Mesenchymal stem cell of adipose (primary cell): ENCODE data around the gene ITGAE.

- CAGE, long polyA plus RNA = no peak
Observed at GRCh38 chr17:2067465-2067830, 12.5 kb downstream of the HIC1 start.

DNA sequence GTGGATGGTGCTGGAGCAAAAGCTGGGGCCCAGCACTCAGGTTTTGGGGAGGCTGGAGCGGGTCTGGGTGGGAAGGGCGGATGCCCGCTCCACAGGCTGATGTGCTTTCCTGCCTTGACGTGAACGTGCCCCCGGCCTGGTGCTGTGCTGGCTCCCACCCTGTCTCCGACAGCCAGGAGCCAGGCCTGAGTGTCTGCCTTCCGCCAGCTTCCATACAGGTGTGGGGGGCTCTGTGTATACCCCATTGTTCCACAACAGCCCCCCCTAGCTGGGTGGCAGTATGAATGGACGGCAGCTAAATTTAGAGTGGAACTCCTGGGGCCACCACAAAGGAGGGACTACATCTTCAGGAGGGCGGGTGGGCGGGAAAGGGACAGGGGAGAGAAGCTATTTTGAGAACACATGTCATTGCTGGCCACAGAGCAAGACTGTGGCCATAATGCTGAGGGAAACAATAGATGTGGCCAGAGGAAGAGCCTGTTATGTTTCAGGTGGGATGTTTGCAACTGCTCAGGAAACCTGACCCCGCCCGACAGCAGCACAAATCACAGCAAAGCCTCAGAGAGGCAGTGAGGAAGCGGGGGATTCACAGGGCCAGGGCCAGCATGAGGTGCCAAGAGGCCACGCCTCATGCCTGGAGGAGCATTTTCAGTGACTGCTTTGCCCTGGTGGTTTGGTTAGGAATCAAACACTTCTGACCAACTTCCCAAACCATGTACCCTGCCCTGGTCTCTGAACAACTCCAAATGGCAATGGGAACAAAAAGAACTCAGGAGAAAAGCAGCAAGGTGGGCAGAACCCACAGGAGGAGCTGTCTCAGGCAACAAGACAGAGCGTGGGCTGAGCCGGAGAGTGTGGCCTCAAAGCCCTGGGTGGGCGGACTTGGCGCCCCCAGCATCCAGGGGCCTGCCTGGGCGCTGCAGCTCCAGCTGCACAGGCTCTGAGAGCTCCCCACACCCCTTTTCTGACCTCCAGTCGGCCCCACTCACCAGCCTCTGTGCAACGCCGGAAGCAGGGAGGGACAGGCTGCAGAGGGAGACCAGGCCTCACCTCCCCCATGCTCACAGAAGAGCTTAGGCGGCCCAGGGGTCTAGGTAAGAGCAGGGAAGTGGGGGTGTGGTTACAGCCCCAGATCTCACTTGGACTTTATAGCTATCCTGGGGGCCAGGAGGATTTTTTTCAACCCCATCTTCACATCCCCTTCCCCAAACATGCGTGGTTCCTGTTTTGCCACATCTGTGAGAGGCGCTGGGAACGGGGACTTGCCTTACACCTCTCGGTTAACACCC is 20.5 kb downstream of the HIC1 start:
- CAGE, long polyA plus RNA = no peak

GRCh38 chr17:2239873-2240625 is 63.5 kb downstream of the SMG6 start:
- CAGE, long polyA plus RNA = no peak

DNA sequence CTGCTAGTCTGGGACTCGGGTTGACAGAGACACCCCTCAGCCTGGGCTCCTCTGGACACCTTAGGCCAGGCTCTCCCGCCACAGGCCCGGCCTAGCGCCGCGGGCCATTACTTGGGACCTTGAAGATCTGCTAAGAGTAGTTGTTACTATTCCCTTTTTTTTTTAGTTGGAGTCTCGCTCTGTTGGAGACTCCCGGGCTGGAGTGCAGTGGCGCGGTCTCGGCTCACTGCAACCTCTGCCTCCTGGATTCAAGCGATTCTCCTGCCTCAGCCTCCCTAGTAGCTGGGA is 295 bp downstream of the SRR start:
- CAGE, long polyA plus RNA = no peak

DNA sequence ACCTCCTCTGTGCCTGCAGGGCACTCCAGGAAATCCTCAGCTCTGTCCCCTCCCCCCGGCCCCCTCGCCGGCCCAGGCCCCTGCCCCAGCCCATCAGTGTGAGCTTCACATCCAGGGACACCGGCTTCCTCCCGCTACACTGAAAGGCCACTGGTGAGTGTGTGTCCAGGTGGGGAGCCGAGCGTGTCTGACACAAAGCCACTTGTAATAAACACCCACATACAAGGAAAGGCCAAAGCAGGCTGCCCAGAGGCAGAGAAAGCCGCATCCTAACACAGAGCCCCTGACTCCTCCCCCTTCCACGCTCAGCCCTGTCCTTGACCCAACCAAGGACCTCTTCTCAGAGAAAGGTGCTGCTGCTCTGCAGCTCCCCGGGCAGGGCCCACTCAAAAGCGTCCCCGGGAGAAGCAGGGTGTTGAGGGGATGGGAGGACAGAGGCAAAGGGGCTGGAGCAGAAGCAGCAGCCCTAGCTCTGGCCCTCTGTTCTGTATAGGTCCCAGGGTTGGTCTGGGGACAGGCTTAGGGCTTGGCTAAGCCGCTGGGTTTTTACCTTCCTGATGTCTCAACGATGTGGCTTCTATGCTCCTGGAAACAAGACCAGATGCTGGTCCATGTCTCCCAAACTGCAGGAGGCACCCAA is 15.5 kb downstream of the MNT start:
- CAGE, long polyA plus RNA = no peak

DNA sequence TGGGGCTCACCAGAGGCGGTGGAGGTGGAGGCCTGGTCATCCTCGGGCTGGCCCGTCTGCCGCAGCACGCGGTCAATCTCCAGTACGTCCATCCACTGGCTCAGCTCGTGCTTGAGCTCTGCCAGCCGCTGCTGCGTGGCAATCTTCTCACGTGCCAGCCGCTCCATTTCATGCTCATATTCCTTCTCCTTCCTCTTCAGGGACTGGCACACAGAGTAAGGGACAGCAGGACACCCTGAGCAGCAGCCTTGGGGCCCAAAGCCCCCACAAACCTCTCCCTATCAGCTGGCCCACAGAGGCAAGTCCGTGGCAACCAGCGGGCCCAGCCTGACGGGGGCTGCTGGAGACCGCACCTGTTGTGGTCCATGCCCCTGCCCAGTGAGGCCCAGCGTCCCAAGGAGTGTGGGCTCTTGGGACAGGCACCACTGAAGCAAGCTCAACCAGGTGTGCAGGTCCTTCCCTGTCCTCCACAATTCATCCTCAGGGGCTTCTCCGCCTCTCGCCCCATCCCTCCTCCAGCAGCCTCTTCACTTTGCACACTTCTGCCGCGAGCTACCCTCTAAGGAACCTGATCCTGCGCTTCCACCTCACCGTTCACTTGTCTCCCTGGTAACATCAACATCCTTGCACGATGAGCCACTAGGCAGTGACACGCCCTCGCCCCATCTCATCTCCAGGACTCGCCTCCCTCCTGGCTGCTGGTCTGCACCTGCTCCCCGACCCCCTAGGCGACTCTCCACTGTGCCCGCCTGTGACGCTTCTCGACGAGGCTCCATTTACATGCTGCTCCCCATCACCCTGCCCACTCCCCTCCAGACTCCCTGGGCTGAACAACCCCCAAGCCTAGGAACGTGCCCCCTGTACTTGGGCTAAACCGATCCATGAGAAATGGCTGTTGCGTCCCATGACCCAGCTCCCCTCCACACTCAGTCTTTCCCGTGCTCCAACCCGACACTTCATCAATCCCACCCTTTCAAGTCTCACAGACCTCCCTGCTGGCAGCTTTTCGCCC is 12.7 kb downstream of the MNT start:
- CAGE, long polyA plus RNA = no peak

DNA sequence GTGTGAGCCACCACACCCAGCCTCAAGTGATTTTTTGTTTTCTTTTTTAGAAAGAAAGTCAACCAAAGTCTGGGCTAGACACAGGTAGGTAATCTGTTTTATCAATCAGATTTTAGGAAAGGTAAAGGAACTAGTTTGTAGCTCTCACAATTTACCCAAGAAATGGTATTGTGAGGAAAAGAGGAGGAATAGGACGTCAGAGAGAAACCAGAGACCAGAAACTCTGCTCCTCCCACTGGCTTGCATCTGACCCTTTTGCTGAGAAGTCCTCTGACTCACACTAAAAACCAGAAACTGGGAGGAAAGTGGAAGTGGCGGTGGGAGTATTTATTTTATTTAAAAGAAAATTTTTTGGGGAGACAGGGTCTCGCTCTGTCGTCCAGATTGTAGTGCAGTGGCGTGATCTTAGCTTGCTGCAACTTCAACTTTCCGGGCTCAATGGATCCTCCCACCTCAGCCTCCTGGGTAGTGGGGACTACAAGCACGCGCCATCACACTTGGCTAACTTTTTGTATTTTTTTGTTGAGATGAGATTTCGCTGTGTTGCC is 38.0 kb upstream of the MNT start:
- CAGE, long polyA plus RNA = no peak

GRCh38 chr17:2564698-2565092 is 28.8 kb upstream of the PAFAH1B1 start:
- CAGE, long polyA plus RNA = no peak

GRCh38 chr17:2595498-2596219 is 2.2 kb downstream of the PAFAH1B1 start:
- CAGE, long polyA plus RNA = no peak

DNA sequence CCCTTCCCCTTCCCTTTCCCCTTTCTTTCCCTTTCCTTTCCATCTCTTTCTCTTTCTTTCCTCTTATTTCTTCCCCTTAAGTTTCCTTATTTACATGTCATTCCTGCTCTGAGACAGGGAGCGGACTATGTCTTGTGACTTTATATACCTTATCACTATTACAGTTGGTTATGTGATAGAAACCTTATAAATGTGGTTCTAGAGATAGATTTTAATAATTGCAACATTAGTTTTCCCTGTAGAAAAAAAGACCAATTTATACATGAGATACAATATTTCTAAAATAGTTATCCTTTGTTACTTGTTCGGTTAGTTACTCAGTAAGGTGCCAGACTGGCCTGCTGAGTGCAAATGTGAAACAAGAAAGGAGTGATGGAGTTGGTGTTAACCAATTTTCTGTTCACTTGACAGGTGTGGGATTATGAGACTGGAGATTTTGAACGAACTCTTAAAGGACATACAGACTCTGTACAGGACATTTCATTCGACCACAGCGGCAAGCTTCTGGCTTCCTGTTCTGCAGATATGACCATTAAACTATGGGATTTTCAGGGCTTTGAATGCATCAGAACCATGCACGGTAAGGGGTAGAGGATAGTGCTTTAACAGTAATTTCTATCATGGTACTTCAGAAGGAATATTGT is 41.7 kb downstream of the CLUH start:
- CAGE, long polyA plus RNA = no peak

DNA sequence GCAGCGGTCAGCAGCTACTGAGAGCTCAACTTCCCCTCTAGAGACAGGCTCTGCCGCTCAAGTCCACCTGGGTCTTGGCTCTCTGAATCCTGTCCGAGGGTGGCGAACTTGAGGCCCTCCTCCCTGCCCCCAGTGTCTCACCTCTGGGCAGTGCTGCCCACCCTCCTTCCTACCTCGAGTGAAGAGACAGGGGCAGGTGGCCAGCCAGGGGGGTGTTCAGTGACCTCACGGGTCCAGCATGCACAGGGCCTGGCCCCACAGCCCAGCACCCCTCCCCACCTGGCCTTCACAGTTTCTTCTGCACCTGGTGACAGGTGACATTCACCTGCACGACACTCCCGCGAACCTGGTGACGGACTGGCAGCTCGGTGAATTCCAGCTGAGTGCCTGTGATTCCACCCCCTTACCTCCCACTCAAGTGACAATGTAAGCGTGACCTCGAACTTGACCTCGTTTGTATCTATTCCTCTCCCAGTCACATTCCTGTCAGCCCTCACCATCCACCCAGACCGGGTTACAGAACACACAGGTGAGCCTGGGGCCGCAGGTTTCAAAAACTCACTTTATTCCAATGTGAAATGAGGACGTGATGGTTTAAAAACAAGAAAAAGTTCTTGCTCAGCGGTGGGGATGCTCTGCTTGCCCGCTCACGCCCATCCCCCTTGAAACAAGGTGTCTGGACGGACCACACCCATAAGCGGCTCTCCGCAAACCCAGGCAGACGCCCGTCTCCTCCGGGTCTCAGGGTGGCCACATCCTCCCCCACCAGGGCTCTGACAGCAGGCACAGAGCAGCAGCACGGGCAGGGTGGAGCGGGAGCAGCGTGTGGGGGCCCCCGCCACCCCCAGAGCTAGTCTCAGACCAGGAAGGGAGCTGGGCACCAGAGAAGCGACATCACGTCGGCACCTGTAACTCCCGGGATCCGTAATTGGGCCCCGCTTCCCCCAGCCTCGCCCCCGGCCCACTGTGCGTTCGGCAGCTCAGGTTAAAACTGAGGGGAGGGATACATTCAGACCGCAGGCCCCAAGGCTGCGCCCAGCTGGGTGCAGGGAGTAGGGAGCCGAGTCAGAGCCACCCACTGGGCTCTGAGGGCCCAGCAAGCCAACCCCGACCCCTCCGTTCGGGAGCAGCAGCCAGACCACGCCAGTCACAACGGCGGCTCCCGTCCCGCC is 22.3 kb downstream of the CLUH start:
- CAGE, long polyA plus RNA = no peak

GRCh38 chr17:2786105-2786672 is 10.0 kb upstream of the RAP1GAP2 start:
- CAGE, long polyA plus RNA = no peak

- CAGE, long polyA plus RNA = no peak
Observed at GRCh38 chr17:2847375-2848242, 51.4 kb downstream of the RAP1GAP2 start.

- CAGE, long polyA plus RNA = no peak
Observed at GRCh38 chr17:2893383-2894050, 97.3 kb downstream of the RAP1GAP2 start.

- CAGE, long polyA plus RNA = no peak
Observed at GRCh38 chr17:2902879-2903479, 106.7 kb downstream of the RAP1GAP2 start.

- CAGE, long polyA plus RNA = no peak
Observed at GRCh38 chr17:2965457-2966534, 97.6 kb downstream of the OR1D5 start.

- CAGE, long polyA plus RNA = no peak
Observed at GRCh38 chr17:3513352-3514209, 37.8 kb downstream of the ASPA start.

DNA sequence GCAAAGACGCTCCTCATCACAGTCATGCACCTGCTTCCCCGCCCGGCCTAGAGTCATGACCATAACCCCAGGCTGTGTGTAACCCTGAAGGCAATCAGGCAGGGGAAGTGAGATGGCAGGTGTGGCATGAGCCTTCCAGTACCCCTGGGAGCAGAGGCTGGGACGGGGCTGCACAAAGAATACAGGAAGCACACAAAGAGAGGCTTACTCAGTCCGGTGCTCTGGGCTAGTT is 9.4 kb downstream of the CTNS start:
- CAGE, long polyA plus RNA = no peak

DNA sequence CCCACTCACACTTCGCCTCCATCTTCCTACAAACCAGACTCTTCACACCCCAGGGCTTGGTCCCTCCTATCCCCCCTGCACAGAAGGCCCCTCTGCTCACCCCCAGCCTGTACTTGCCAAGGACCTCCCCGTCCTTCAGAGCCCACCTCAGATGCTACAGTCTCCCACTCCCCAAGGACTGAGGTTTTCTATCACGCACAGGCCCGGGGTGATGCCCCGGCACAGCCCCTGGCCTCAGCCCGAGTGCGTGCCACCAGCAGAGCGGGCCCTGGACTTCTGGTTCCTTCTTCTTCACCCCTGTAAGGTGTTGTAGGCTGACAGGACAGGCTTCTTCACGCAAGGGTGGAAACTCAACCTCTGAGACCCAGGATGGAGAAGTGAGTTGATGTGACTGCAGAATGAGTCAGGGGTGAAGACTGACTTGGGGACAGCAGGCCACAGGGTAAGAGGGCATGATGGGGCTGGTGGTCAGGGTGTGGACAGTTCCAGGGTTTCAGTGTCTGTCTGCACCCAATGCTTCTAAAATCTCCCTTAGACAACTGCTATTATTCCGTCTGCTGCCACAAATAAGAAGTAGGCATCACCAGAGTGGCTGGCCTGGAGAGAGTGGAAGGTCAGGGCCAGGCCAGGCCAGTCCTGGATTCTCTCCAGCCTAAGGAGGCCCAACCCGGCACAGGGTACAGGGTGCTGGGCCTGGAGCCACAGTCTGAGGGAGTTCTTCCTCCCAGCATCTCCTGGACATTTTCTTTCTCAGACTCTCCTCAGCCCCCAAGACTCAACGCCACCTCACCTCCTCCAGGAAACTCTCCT is 2.4 kb downstream of the ITGAE start:
- CAGE, long polyA plus RNA = no peak

DNA sequence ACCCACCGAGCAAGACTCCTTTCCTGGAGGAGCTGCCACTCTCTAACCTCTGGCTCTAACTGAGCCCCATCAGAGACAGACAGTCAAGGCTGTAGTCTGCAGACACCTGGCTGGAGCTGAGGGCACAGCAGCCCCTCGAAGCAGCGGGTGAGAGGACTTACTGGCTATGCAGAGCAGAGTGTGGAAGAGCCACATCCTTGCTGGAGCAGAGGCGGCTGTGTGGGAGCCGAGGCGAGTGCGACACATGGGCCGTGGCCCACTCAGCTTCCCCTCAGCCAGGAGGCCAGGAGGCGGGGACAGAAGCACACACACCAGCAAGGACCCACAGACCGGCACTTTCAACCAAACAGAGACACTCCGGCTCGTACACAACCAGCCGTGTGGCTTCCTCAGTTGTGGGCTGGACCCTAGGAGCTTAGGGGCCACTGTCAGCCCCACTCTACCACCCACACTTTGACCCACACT is at the start of gene ITGAE:
ITGAE (minus strand) TSS at position 239 of the 465 bp plus-strand sequence.
- CAGE, long polyA plus RNA = no peak